Colon Carcinoma Metastatic in the Brain (tissue), 2 donors: ENCODE results near the gene TM6SF1.

DNA sequence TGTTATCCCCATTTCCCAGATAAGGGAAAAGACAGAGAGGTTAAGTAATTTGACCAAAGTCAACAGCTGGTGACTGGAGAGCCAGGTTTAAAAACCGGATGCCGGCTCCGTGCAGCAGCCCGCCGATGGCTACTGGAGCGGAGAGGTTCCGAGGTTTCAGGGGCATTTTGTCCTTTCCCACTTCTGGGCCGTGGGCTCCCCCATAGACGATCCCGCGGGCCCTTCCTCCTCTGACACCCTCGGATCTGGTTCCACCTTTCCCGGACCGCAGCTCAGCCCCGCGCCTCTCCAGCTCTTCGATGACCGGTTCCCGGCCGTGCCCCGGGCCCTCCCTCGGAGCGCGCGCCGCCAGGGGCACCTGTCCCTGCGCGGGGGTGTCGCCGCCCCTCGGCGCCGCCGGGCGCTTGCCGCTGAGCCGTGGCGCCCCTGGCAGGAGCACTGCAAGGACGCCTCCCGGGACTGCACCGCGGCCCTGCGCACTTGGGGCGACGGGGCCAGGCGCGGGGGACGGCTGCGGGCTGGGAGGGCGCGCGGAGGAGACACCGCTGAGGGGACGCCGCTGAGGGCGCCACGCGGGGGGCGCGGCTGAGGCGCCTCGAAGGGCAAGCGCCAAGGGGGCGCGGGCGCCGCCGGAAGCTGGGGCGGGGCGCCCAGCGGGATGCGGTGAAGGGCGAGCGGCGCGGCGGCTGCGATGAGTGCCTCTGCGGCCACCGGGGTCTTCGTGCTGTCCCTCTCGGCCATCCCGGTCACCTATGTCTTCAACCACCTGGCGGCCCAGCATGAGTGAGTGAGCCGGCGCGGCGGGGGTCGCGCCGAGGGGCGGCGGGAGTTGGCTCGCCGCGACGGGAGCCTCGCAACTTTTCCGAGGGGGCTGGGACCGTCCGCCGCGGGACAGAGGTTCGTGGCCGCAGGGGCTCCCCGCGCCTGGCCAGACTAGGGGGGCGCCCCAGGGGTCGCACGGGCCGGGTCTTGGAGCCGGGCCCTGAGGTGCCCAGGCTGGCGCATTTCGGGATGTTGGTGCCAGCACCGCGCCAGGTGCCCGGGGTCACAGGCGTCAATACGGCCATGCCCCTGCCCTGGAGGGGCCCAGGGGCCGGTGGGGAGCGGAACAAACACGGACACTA, at the start of gene TM6SF1:
TM6SF1 (plus strand) TSS at position 656 of the 1,124 bp plus-strand sequence.
- PRO-cap, 2 experiments: no peak in any of the 2 experiments

GRCh38 chr15:83323264-83323896, 38.9 kb upstream of the BNC1 start:
- PRO-cap, 2 experiments: no peak in any of the 2 experiments

DNA sequence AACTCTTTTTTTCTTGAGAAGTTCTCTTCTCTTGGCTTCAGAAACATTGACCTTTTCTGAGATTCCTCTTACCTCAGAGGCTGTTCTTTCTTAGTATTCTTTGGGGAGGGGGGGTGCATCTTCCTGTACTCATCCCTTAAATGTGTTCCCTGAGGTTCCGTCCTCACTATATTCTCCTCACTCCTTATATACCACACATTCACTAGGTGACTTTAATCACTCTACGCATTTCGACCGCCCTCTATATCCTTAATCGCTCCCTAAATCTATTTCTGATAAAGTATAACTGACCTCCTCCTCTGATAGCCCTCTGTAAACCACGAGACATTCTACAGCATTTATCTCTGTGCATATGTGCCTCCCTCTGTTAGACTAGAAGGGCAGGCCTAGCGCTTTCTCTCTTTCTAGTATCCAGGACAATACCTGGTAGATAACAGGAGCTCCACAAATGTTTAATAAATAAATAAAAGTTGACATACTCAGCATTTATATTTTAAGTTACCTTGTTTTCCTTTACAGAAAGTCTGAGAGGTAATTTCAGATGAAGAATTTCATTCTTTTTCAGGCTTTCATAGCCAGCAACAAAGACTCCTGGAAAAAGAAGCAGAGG, 1.8 kb downstream of the WDR73 start:
- PRO-cap, 2 experiments: no peak in any of the 2 experiments

- PRO-cap, 2 experiments: no peak in any of the 2 experiments
These were observed 2.0 kb downstream of the ZNF592 start for GRCh38 chr15:84750274-84750997.

GRCh38 chr15:84761616-84762211, 13.3 kb downstream of the ZNF592 start:
- PRO-cap, 2 experiments: no peak in any of the 2 experiments

GRCh38 chr15:84810041-84810855, 6.9 kb upstream of the ALPK3 start:
- PRO-cap, 2 experiments: no peak in any of the 2 experiments

DNA sequence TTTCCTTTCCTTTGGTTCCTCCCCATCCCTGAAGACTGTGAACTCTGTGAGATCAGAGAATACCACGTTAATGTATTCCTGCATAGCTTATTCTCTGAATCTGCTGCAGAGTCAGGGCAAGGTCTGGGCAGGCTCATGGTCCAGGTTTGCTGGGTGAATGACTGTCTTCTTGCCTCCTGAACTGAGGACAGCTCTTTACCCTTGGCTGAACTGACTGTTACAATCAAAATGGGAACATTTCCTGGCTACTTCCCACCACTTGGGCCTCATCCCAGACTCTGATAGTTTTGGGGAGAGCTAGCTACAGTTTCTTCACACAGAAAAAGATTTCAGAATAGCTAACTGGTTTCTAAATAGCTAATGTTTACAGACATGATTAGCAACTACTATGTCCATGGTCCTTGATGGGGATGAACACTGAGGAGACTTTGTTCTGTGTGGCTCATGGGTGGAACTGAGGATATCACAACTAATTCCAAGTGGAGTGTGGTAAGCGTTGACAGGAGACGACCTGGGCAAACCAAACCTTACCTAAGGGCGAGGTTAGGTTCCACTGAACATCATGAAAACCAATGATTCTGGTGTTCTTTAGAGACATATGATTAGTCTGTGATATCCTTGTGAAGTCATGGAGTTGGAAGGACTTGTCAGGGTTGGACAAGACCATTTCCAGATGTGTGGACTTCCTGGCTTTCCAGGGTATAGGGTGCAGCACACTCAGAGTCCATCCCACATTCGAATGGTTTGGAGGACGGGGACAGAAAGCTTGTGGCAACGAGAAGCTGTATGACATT, 7.2 kb downstream of the ALPK3 start:
- PRO-cap, 2 experiments: no peak in any of the 2 experiments

DNA sequence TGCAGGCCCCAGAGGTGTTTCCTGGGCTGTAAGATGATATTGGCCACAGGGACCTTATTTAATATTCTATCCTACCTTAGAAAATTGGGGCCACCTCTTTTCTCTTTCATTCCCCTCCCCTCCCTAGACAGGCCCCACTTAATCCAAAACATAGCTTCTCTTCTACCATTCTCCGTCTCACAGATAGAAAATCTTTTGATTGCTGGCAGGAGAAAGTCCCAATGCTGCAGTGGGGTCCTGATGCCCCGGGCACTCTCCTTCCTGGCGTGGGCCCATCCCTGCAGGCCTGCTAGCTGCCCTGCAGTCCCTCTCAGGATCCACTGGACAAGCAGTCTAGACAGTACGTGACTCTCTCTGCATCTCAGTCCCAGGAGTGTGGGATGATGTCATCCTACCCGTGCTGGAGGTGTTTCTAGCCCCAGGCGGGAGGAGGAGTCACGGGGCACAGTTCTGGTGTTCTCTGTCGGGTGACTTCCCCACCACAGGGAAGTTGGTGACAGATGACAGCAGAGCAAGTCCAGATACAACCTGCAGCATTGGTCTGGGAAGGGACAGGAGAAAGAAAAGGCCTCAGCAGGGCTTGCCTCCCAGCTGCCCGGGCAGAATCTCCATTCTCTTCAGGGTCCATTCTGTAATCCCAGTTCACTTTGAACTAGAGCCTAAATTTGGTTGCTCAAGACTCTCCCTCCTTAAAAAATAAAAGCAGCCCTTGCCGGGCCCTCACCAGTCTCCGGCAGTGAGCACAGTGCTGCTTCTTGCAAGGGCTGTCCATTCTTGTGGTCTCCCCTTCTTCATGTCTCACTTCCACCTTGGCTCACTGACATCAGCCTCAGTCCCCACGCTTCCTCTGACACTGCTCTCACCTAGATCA, 30.5 kb downstream of the SLC28A1 start:
- PRO-cap, 2 experiments: peak in 2 of 2 experiments; most common plus-strand start position 484 of the sequence (in 1); most common minus-strand start position 335 of the sequence (in 2)

GRCh38 chr15:85039092-85039990, 57.7 kb downstream of the PDE8A start:
- PRO-cap, 2 experiments: no peak in any of the 2 experiments

DNA sequence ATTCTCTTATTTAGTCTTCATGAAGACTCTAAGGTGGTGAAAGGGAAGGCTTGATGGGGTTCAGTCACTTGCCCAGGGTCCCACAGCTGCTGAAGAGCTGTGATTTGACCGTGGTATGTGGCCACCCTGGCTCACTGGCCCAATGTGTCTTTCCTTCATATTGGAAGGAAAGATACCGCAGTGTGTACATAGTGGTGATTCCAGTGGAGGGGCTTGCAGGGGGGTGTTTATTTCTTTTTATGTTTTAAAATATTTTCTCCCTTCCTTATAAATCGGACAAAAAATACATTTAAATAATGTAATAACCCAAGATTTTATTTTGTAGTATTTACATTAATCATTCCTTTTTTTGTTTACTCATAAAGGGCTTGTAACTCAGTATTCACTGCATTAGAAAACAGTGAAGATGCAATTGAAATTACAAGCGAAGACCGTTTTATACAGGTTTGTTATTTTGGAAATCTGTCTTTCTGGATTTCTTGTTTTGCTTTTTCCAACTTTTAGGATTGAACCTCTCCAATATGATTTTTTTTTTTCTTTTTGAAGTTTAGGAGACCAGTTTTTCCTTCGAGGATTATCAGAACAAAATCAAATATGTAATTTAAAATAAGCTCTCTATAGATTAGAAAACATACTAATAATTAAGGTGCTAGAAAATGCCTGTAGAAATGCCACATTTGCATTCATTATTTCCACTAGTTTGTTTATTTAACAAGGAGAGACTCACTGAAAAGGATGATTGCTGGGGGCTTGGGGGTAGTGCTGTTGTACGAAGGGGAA, 107.5 kb downstream of the PDE8A start:
- PRO-cap, 2 experiments: no peak in any of the 2 experiments

- PRO-cap, 2 experiments: no peak in any of the 2 experiments
These were observed 145.8 kb upstream of the AKAP13 start for GRCh38 chr15:85234452-85235105.

GRCh38 chr15:85412667-85413454, 32.5 kb downstream of the AKAP13 start:
- PRO-cap, 2 experiments: no peak in any of the 2 experiments

DNA sequence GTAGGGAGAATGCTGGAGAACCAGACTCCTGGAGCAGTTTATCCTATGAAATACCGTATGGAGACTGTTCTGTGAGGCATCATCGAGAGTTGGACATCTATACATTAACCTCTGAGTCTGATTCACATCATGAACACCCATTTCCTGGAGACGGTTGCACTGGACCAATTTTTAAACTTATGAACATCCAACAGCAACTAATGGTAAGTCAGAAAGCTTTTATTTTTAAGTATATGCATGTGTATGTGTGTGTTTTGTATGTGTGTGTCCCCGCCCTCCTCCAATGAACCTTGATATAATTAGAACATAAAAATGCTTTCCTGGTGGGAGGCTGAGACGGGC, 194.7 kb downstream of the AKAP13 start:
- PRO-cap, 2 experiments: no peak in any of the 2 experiments

DNA sequence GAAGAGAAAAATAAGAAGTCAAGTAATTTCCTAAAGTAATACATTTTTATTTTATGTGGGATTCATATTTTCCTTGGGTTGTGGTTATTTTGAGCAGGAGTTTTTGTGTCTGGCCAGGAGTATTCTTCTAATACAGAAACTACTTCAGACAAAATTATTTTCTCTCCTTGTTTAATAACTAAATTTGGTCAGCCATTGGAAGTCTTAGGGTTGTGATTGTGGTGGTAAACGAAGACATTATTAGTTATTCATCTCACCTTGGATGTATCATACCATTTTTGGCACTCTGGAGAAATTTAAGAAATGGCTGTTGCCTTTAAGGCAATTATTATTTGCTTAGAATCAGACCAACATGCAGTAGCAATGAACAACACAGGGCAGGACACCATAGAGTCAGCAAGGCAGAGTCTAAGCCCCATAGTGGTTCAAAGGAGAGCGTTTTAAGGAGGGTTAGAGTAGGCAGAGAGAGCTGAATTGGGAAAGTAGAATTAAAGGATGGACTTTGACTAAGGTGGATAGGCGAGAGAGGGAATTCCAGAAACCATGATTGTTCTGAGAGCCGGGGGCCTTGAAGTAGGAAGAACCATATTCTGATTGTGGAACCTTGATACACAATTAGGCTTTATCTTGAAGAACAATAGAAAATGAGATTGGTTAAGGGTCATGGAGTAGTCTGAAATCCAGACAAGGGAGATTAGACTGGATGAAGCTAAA, 186.4 kb downstream of the KLHL25 start:
- PRO-cap, 2 experiments: no peak in any of the 2 experiments

GRCh38 chr15:85645544-85646127, 149.1 kb downstream of the KLHL25 start:
- PRO-cap, 2 experiments: no peak in any of the 2 experiments

DNA sequence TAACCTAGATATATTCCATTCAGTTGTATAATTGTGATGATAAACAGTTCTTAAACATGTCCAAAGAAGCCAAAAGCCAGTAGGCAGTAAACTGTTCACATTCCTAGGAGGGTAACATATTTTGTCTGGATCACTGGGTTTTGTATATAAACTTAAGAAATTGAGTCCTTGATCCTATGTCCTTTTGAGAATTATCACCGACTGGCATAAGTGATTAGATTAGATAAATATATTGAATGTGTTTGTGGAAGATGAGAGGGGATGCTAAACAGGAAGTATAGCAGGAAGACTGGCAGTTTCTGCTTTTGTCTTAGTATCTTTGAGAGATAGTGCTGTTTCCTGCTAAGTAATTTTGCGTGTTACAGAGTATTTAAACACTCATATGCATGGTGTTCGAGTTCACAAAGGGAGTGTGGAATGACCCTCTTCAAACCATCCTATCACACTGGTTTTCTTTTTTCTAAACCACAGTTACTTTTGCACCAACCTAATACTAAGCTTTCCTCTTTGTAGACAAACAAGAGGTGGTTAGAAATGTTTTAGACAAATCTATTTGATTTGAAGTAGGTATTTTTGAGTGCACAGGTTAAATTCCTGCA, 106.1 kb downstream of the KLHL25 start:
- PRO-cap, 2 experiments: no peak in any of the 2 experiments

- PRO-cap, 2 experiments: no peak in any of the 2 experiments
These were observed 87.0 kb downstream of the KLHL25 start for GRCh38 chr15:85707536-85708309.

DNA sequence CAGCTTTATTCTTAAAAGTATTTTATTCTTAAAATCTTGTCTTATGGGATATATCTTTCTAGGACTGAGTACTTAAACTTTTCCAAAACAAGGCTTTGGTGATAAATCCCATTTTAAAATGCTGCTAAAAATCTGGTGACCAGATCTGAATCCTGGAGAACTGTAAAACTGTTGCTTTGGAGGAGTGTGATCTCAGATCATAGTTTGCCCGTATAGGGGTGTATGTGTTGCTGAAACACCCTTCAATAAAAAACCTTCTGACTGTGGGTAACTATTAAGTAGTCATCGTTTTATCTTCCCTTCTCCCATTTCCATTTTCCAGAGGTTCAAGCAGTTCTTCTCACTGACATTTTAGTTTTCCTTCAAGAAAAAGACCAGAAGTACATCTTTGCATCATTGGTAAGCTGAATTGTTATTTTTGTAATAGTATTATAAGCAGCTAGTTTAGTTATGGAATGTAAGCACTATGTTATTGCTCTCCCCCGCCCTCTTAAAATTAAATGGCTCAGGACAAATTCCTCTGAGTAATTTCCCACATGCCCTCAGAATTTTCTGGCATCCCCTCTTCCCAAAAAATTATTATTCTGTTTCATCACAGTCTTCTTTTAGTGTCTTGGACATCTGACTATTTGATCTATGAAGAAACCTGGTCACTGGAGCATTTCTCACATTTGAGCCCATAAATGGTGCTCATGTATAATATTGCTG, 68.5 kb downstream of the KLHL25 start:
- PRO-cap, 2 experiments: no peak in any of the 2 experiments

DNA sequence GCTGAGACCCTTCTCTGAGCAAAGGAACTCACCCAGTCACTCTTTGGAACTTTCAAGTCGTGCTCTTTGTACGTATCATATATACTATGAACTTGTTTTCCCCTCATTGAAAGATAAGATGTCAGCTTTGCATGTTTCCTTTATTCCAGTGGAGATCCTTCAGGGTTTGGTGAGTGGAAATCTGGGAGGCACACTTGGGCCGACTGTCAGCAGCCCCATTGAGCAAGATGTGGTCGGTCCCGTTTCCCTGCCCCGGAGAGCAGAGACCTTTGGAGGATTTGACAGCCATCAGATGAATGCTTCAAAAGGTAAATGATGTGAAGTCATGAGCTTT, 59.9 kb downstream of the KLHL25 start:
- PRO-cap, 2 experiments: no peak in any of the 2 experiments

GRCh38 chr15:85770760-85771114, 24.0 kb downstream of the KLHL25 start:
- PRO-cap, 2 experiments: no peak in any of the 2 experiments